Measurements from ENCODE around the gene MAPK12.

GRCh38 chr22:49970965-49971814 lies 10.6 kb downstream of the PIM3 start:
- PRO-cap, result bidirectional peak, plus-strand start at chr22:49971022, minus-strand start at chr22:49970837; bidirectional peak, plus-strand start at chr22:49971235, minus-strand start at chr22:49971204; bidirectional peak, plus-strand start at chr22:49971973, minus-strand start at chr22:49971482

GRCh38 chr22:49980813-49981620 lies 20.4 kb downstream of the PIM3 start:
- PRO-cap, result no peak

- PRO-cap, result no peak
Measured at GRCh38 chr22:50016813-50017409, 4.3 kb upstream of the IL17REL start.

DNA sequence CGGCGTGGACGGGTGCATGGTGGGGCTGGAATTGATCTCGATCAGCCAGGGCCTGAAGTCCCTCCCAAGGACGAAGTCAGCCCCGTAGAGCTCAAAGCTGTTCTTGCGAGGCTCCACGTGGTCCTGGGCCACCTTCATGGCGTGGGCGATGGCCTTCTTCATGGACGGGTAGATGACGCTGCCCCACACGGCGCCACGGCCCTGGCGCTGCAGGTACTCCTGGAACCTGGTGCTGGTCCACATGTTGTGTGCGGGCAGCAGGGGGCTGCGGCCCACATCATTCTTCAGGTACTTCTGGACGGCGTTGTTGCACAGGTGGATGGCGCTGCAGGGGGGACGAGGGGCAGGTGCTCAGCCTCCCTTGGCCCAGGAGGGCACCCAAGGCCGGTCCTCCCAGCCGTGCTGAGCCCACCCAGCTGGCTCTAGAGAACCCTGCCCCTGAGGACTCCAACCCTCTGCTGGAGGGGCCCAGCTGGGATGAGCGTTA lies 19.3 kb upstream of the IL17REL start:
- PRO-cap, result no peak

GRCh38 chr22:50059053-50059788 lies 26.0 kb downstream of the MLC1 start:
- PRO-cap, result no peak

- PRO-cap, result no peak
Measured at GRCh38 chr22:50105604-50106153, 15.9 kb downstream of the MOV10L1 start.

DNA sequence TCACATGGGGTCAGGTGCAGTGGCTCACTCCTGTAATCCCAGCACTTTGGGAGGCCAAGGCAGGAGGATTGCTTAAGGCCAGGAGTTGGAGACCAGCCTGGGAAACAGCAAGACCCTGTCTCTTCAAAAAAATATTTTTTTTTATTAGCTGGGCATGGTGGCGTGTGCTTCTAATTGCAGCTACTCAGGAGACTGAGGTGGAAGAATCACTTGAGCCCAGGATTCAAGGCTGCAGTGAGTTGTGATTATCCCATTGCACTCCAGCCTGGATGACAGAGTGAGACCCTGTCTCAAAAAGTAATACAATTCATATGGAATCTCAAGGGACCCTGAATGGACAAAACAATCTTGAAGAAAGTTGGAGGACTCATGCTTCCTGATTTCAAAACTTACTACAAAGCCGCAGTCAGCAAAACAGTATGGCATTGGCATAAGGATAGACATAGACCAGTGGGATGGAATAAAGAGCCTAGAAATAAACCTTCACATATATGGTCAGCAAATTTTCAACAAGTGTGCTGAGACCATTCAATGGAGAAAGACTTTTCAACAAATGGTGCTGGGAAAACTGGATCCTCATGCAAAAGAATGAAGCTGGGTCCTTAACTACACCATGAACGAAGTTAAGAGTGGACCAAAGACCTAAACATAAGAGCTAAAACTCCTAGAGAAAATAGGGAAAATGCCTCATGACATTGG lies 2.4 kb downstream of the SELENOO start:
- PRO-cap, result no peak

GRCh38 chr22:50219066-50219717 lies 18.4 kb downstream of the SELENOO start:
- PRO-cap, result no peak

DNA sequence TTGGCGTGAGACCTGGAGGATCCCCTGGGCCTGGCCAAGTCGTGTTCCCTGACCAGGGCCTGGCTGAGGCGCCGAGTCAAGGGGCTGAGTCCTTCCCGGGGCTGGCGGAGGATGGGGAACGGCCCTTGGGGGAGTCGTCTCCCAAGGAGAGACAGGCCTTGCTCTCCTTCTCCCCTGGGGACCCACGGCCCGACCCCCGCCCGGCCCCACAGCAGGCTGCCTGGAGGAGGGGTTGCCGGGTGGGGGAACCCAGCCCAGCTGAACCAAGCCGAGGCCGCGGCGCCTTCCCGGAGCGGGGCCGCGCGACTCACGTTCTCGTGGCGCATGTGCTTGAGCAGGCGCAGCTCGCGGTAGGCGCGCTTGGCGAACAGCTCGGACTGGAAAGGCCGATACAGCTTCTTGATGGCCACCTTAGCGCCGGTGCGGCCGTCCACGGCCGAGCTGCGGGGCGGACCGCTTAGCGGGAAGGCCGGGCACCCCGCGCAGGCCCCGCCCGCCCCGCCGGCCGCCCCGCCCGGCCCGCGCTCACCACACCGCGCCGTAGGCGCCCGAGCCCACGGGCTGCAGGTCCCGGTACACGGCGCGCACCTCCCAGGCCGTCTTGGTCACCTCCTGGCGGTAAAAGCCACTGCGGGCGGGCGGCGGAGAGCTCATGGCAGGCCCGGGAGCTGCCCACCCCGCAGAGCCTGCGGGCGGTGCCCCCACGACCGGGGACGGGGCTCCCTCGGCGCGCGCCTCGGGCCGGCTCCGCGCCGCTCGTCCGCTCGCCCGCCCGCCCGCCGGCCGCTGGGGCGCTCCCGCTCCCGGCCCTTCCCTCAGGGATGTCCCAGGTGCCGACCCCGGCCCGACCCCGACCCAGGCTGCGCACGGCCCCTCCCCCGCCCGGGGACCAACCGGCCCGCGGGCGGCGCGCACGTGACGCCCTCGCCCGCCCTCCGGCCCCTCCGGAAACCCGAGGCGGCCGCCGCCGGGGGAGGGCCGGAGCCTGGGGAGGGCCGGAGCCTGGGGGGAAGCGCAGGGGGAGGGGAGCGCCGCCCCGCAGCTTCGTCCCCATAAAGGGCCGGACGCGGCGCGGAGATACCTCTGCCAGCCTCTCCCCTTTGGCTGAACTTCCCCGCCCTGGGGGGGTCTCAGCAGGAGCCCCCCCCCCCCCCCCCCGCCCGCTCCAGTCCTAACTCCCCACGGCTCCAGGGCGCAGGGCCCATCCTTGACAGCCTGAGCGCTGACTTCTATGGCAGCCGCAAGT lies at the start of gene MAPK12:
MAPK12 (minus strand) TSS at position 828 of the 1,246 bp plus-strand sequence.
- PRO-cap, result unidirectional peak, minus-strand start at position 862 of the sequence

- PRO-cap, result no peak
Measured at GRCh38 chr22:50293296-50294410, 13.8 kb downstream of the PLXNB2 start.

DNA sequence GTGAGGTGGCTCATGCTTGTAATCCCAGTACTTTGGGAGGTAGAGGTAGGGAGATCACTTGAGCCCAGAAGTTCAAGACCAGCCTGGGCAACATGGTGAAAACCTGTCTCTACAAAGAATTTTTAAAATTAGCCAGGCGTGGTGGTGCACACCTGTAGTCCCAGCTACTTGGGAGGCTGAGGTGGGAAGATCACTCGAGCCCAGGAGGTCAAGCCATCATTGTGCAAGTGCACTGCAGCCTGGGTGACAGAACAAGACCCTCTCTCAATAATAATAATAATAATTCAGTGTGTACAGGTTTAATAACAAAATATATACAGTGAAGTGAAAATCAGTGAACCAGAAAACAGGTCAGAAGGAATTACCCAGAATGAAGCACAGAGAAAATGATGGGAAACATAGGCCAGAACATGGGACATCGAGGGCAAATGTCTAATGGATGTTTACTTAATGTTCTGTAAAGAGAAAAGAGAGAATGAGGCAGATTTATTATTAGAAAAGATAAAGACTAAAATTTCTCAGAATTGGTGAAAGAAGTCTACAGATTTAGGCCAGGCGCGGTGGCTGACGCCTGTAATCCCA lies 34.1 kb downstream of the PPP6R2 start:
- PRO-cap, result no peak

GRCh38 chr22:50391721-50392243 lies 48.7 kb downstream of the PPP6R2 start:
- PRO-cap, result no peak

DNA sequence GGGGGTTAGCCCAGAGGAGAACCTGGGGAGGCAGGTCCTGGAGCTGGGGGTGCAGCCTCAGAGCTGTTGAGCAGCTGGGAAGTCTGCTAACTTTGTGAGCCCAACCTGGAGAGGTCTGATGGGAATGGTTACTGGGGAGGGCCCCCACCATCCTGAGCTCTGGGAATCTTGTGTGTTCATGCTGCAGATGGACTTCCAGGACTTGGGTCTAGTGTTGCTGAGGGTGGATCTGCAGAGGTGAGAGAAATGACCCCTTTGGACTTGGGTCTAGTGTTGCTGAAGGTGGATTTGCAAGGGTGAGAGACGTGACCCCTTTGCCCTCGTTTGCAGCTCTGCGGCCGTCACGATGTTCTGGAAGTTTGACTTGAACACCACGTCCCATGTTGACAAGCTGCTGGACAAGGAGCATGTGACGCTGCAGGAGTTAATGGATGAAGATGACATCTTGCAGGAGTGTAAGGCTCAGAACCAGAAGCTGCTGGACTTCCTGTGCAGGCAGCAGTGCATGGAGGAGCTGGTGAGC lies 50.5 kb downstream of the PPP6R2 start:
- PRO-cap, result no peak

DNA sequence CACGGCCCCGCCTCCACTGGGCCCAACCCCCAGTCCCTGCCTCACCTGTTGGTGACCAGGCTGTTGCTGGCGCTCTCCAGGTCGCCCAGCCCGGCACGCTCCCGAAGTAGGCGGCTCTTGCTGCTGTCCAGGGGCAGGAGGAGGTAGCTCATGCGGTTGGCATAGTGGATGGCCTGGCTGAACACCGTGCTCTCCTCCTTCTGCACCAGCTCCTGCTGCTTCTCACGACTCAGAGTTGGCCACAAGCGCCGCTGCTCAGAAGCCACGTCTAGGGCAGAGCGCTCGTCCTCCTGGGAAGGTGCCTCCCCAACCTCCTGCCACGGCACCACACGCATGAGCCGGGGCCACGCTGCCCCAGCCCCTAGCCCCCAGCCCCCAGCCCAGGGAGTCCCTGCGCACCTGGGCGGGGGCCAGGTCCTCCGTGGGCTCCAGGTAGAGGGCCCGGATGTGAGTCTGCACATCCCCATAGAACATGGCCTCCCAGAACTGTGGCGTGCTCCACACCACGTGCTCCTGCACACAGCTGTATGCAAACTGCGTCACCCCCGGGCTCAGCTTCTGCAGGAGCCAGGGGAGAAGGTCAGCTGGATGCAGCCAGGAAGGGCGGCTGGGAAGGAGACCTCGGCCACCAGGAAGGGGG lies 12.6 kb downstream of the SBF1 start:
- PRO-cap, result no peak

DNA sequence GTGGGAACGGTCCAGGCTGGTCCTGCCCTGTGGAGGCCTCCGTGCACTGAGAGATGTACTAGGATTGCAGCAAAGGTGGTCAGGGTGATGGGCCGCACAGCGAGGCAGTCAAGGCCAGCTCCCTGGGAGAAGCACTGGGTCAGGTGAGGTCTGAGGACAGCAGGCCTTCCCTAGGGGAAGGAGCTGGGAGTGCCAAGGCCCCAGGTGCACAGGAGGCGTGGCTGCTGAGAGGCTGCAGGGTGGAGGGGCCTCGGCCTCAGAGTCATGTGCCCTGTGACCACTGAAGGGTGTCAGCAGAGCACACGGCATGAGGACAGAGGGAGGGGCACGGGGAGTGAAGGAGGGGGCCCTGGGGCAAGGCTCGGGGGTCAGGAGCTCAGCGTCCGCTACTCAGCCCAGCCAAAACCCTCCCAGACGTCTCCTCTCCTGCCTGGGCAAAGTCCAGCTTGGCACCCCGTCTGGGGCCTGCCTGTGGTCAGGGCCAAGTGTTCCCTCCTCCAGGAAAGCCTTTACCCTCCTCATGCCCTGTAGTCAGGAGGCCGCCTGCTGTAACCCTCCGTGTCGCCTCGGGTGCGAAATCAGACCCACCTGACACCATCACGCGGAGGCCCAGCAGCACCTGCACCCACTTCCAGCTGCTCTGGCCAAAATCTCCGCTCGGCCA lies 2.3 kb upstream of the MIOX start:
- PRO-cap, result no peak

GRCh38 chr22:50498248-50499007 lies 9.1 kb downstream of the LMF2 start:
- PRO-cap, result no peak

DNA sequence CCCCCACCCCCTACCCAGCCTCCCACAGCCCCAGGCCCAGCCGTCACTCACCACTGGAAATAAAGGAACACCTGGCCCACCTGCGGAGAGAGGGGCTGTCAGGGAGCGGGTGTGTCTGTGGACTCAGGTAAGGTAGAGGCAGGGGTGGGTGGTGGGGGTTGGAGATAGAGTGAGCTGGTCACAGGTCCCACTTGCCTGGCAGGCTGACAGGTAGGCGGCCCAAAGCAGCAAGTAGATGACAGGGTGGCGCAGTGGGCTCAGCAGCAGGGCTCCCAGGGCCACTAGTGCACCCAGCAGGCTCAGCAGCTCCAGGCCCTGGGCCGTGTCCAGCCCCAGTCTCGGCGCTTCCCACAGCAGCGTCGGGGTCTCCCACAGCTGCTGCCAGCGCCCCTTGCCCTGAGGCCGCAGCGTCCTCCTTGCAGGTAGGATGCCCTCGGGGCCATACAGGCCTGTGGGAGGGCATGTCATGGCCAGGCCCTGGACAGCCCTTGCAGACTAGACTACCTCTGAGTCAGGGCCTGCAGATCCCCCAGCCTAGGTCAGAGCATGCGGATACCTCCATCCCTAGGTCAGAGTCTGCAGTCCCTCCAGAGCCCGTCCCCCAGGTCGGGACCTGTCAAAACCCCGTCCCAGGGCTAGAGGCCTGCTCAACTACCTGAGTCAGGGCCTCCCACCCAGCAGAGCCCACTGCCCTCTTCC lies 766 bp downstream of the LMF2 start:
- PRO-cap, result no peak

DNA sequence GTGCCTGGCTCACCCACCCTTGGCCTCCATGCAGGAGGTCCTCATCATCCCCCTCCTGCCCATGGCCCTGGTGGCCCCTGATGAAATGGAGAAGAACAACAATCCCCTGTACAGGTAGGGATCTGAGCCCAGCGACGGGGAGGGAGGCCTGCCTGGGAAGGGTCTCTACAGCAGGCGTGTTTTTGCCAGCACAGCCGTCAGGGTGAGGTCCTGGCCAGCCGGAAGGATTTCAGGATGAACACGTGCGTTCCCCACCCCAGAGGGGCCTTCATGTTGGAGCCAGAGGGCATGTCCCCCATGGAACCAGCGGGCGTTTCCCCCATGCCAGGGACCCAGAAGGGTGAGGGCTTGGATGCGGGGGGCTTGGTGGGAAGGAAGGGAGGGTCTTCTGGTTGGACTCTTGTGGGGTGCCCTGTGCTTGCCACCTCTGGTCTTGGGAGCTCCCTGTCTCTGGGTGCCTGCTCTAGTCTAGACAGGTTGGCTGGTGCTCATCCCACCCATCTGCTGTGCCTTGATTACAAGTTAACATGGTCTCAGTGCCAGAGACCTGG lies 7.4 kb downstream of the SCO2 start:
- PRO-cap, result no peak

- PRO-cap, result bidirectional peak, plus-strand start at chr22:50526228, minus-strand start at chr22:50526173; bidirectional peak, plus-strand start at chr22:50526502, minus-strand start at chr22:50526437
Measured at GRCh38 chr22:50525914-50526761, 740 bp upstream of the SCO2 start.

- PRO-cap, result bidirectional peak, plus-strand start at chr22:50531698, minus-strand start at chr22:50531701; bidirectional peak, plus-strand start at chr22:50531786, minus-strand start at chr22:50531824; bidirectional peak, plus-strand start at chr22:50531990, minus-strand start at chr22:50531910
Measured at GRCh38 chr22:50531400-50532065, 765 bp downstream of the ODF3B start.

Measured in colic lymph node (tissue), 1 donor.